HCT116 (cell line): Measurements from ENCODE around the genes GALK1 and ZACN.

DNA sequence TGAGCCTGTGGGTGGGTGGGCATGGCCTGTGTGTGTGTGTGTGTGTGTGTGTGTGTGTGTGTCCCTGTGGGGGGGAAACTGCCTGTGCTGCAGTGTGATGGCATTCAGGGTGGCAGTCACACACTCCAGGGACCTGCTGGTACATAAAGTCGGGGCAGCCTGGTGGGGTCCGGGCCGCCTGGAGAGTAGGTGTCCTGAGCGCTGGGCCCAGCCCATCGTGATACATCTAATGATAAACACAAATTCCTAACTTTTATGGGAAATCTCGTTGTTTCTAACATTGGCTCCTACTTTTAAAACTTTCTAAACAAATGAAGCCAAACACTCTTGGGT lies 1.4 kb downstream of the ITGB4 start:
- RRBS, result no CpG with 5 or more reads among the region's 6 CpGs

GRCh38 chr17:75764574-75765621 lies at the start of gene GALK1:
Gene GALK1 (minus strand): TSS chr17:75765192.
- RRBS, result 2% methylated on average over 52 of the region's 82 CpGs

DNA sequence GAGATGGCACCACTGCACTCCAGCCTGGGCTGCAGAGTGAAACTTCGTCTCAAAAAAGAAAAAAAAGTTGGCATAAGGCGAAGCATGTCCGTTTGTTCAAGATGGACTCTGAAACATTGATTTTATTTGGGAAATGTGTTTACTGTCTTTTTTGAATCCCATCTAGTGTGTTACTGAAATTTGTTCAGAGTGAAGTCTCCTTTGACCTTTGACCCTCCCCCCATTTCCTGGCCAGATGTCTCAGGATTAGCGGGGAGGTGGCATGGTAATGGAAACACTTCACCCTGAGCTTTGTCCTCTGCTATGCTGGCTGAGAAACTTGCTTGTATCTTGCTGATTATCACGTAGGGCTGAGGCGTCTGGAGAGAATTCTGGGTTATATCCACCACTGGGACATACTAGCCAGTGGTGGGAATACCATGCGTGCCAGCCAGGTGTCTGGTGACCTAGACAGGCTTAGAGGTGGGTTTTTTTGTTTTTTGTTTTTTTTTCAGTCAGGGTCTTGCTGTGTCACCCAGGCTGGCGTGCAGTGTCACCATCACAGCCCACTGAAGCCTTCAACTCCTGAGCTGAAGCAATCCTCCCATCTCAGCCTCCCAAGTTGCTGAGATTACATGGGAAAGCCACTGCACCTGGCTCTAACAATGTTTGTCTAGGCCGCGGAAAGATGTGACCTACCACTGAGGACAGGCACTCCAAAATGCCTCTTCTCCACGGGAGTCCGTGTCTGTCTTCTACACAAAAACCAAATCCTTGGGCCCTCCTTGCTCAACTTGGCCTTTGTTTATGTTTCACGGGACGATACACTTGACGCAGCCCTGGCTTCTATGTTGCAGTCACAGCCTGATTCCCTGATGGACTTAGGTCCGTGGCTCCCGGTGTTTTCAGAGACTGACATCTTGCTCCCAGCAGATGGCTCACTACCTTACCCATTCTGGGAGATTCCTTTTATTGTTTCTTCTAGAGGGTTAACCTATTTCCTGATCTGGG lies 6.6 kb upstream of the GALK1 start:
- RRBS, result no CpG with 5 or more reads among the region's 17 CpGs

DNA sequence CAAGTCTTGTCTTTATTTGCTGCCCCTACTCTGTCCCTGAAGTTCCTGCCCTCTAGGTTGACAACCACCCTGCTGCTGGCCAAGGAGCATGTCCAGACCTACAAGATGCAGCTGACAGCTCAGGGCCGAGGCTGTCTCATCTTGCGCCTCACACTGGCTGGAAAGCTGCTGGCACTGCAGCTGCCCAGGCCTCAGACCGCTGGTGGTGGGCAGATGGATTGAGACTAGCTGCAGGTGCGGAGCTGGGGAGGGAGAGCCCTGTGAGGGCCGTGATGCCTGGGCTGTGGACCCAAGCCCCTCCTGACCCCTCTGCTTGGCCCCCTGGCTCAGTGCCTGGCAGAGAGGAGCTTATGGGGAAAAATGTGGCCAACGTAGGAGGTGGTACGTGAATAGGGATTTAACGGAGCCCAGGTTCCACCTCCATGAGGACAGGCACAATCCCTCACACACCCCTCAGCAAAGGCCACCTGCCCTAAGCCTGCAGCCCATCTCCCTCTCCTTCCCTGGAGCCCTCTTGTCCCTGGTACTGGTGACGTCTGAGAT lies 6.3 kb downstream of the H3-3B start:
- RRBS, result no CpG with 5 or more reads among the region's 9 CpGs

DNA sequence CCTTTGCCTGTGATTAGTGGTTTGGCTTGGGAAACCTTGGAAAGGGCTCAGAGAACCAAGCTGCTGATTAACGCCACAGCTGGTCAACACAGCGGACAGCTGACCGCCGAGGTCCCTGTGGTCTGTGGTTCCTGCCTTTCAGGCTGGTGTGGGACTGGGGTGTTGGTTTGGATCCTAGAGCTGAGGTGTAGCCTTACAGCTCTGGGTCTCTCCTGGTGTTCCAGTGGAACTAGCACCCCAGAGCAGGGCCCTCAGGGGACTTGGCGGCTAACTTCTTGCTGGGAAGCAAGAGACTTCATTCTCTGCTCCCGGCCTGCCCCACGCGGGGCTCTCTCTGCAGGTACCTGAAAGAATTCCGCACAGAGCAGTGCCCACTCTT lies 24.8 kb downstream of the UNK start:
- RRBS, result no CpG with 5 or more reads among the region's 9 CpGs

GRCh38 chr17:75855623-75856793 lies 873 bp upstream of the WBP2 start:
- RRBS, result 2% methylated on average over 27 of the region's 66 CpGs

GRCh38 chr17:75864209-75864901 lies 9.2 kb upstream of the WBP2 start:
- RRBS, result no CpG with 5 or more reads among the region's 13 CpGs

DNA sequence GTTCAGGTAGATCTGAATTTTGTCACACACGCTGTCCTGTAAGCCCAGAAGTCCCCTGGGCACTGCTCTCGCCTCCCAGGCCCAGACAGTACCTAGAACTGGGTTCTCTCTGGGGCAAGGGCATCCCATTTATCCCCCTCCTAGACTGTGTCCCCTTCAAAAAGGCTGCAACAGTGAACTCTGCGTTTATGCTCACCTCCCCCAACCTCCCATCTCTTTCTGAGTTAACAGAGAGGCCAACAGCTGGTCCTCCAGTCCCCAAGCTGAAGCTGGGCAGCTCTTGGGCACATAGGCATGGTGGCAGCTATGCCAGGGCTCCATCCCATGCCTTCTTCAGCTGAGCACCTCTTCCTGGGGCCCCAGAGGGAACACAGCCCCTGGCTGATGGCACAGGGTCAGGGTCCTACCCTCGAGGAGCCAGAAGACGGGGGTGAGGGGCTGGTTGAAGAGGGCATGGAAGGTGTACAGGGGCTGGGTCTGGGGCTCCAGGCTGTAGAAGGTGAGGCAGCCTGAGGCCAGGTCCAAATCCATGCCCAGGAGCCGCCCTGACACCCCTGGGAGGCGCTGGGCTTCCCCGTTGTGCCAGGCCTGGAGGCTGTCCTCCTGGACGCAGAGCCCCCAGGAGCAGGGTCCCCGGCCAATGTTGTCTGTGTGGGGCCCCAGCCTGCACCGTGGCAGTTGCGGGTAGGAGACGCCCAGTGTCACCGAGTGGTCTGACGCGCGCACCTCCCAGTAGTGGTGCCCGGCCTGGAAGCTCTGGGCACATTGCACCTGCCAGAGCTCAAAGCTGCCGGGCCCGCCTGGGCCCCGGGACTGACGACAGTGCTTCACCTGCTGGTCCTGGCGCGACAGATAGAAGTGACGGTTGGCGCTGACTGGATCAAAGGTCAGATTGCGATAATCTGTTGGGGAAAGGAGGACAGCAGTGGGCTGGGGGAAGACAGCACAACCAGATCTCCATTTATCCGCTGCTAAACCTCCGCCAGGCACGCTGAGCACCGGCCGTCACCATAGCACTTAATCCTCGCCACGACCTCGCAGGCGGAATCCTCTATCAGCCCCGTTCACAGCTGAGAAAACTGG lies 6.0 kb downstream of the TRIM65 start:
- RRBS, result no CpG with 5 or more reads among the region's 37 CpGs

DNA sequence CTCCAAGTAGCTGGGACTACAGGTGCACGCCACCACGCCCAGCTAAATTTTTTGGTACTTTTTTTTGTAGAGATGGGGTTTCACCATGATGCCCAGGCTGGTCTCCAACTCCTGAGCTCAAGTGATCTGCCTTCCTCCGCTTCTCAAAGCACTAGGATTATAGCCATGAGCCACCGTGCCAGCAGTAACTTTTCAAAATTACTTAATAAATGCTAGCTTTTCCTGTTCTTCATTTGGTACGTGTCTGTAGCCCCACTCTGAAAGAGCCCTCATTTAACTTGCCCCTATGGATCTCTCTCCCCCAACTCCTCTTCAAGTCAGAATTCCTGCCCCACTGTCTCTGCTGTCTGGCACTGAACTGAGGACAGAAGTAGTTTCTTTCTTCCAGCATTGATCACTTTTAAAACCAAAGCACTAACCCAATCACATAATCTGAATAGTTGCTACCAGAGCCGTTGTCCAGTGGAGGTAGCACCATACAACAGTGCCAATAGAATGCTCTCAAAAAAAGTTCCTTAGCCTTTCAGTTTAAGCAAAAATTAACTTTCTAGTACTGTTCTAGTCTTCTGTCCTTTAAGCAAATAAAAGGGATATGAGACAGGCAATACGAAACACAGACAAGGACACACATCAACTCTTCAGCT lies 16.3 kb downstream of the SRP68 start:
- RRBS, result no CpG with 5 or more reads among the region's 7 CpGs

- RRBS, result no CpG with 5 or more reads among the region's 1 CpG
These were observed 11.0 kb downstream of the SRP68 start for GRCh38 chr17:76061354-76061658.

DNA sequence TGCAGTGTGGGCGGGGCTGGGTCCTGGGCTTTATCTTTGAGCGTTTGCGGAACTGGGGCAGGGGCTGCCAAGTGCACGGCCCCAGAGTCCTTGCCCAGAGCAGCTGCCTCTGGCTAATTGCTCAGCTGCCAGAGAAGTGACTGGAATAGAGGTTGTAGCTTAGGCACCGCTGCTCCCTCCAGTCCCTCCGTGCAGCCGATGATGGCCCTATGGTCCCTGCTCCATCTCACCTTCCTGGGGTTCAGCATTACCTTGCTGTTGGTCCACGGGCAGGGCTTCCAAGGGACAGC lies at the start of gene ZACN:
Gene ZACN (plus strand): TSS at position 116 of the 290 bp plus-strand sequence.
- RRBS, result no CpG with 5 or more reads among the region's 8 CpGs

DNA sequence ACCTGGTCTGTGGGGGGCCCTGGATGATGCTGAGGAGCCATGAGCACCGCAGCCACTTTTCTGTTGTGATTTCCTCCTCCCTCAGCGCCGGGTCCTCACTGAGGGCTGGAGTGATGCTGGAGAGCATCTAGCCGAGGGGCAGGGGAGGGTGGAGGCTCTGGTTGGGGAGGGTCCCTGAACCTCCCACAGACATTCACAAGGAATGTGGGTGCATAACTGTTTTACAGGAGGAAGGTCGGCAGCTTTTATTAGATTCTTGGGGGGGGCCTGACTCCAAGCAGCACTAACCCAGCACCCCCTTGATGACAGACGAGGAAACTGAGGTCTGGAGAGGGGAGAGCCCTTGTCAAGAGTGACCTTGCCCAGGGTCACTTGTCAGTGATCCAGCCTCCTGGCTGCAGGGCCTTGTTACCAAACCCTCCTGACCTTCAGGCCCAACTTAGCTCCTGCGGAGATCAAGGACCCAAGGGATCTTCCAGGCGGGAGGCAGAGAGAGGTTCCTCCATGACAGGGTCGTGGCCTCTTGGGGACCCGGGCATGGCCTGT lies 9.9 kb downstream of the UBALD2 start:
- RRBS, result no CpG with 5 or more reads among the region's 10 CpGs

DNA sequence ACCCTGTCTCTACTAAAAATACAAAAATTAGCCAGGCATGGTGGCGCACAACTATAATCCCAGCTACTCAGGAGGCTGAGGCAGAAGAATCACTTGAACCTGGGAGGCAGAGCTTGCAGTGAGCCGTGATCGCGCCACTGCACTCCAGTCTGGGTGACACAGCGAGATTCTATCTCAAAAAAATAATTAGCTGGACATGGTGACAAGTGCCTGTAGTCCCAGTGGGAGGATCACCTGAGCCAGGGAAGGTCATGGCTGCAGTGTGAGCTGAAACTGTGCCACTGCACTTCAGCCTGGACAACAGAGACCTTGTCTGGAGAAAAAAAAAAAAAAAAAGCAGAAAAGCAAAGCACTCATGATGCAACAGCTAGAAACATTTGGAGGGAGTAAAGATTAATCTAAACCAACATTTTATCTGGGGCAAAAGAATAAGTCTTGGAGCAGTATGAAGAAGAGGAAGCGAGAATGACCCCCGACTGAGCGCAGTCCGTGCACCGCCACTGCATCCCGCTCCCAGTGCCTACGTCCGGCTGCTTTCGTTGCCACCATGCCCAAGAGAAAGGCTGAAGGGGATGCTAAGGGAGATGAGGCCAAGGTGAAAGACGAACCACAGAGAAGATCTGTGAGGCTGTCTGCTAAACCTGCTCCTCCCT lies 8.3 kb downstream of the PRPSAP1 start:
- RRBS, result no CpG with 5 or more reads among the region's 15 CpGs

DNA sequence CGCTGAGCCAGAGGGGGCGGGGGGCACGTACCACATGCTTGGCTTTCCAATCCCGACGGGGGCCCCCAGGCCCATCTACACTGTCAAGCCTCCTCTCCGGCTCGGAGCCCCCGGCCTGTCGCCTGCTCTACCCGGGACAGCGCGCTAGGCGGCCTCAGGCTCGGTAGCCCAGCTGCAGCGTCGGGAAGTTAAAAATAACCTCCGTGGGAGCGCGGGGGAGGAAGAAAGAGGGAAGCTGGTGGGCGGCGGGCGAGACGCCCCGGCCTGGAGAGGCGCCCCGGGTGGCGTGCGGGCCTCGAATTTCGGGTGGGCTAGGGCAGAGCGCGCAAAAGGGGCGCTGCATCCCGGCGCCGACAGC lies 615 bp upstream of the SPHK1 start:
- RRBS, result 3% methylated on average over 12 of the region's 36 CpGs

GRCh38 chr17:76501751-76502029 lies 467 bp upstream of the RHBDF2 start:
- RRBS, result no CpG with 5 or more reads among the region's 4 CpGs

- RRBS, result no CpG with 5 or more reads among the region's 4 CpGs
These were observed 1.3 kb upstream of the RHBDF2 start for GRCh38 chr17:76502539-76502972.

DNA sequence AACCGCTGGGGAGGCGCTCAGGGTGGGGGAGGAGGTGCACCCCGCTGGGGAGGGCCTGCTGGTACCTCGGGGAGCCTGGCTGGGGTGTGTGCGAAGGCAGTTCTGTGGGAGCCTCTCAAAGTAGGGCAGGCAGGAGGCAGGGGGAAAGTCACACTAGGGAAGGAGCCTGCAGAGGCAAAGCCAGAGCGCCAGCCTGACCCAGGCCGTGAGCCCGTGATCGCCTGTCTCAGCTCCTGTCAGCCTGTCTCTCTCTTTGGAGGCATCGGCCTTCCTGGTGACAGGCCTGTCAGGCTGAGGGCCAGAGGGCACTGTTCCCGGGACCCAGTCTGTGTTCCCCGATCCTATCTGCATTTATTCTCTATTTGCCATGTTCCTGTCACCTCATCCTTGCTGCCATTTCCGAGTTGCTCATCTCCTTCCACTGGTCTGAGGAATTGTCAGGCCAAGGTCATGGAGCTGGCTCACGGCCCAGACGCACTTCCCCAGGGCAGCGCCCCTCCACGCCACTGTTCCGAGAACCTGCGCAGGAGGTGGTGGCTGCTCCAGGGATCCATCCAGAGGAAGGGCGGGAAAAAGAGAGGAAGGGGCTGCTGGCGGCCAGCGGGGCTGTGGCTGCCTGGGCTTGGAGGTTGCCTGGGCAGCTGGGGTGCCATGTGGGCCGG lies 4.7 kb downstream of the PRCD start:
- RRBS, result no CpG with 5 or more reads among the region's 23 CpGs

GRCh38 chr17:76645521-76645886 lies 1.9 kb upstream of the ST6GALNAC1 start:
- RRBS, result no CpG with 5 or more reads among the region's 4 CpGs

- RRBS, result 79% methylated on average over 5 of the region's 14 CpGs
These were observed 16.3 kb upstream of the ST6GALNAC1 start for GRCh38 chr17:76659752-76660405.

- RRBS, result no CpG with 5 or more reads among the region's 17 CpGs
These were observed 23.3 kb downstream of the MXRA7 start for GRCh38 chr17:76687466-76687908.